Heart (tissue), 3 donors: Measurements from ENCODE around the genes IFNW1 and CDKN2B.

DNA sequence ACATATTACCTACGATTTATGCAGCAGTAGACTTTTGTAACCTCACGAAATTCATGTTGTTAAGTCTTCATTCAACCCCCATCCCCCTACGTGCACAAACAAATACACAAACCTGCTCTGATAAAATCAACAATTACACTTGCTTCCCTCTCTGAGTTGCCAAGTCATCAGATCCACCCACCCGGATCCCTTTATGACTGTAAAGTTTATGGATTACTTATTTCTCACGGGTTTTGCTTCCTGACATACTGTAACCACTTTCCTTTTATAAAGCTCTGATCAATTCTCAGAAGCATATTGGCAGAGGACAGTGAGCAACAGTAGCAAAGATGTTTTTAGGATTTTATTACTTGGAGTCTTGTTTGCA, 70.5 kb downstream of the MLLT3 start:
- RAMPAGE, long total RNA, 2 experiments, result no peak in any of the 2 experiments

- RAMPAGE, long total RNA, 2 experiments, result no peak in any of the 2 experiments
Measured at GRCh38 chr9:20623876-20624368, 1.6 kb upstream of the MLLT3 start.

GRCh38 chr9:20714863-20715527, 30.9 kb downstream of the FOCAD start:
- RAMPAGE, long total RNA, 2 experiments, result no peak in any of the 2 experiments

DNA sequence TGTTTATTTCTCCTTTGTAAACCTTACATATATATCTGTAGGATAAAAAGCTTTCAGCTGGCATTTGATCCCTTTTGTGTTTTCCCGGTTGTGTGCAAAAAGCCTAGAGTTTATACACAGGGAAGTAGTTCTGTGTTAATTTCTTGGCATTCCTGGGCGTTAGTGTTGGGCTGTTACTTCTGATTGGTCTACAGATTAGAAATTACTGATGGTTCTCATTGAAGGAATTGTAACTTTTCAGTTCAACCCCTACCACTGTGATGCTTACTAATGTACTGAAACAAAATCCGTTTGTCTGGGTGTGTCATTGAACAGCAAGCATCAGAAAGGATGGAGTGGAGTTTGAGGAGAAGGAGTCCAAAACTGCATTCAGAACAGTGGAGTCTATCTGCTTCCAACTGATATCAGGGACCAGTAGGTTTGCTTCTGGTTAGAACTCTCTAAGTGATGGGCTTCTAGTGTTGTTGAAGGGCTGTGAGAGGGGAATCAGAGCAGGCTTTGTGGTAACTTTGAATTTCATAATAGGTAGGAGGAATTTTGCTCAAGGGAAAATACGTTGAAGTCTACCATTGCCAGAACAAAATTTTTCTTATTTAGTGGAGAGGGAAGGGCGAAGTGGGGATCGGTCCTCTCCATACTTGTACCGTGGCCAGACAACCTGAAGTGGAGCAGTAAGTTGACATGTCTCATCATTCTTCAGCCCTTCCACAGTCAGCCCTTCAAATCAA, 109.4 kb downstream of the FOCAD start:
- RAMPAGE, long total RNA, 2 experiments, result no peak in any of the 2 experiments

DNA sequence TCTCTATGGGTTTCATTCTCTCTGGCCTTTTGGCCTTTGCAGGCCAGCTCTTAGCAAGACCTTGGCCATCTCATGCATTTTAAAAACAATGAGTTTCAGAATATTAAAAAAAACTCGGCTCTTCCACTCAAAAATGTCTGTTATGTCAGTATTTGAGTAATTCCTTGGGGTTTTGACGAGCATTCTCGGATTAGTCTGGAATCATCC, 2.3 kb upstream of the IFNB1 start:
- RAMPAGE, long total RNA, 2 experiments, result no peak in any of the 2 experiments

DNA sequence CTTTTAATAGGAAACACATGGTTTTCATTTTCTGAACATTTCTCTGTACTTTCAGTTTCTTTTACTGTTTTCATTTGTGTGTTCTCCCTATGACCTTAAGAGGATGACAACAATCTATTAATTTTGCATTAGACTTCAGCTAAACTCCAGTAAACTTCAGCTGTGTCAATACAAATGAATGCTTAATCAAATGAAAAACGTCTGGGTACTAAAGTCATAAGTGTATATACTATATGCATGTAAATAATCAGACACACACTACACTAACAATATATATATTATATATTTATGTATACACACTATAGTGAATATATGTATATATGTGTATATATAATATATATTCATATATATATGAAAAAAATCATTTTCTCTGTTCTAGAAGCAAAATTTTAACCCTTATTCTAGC, at the start of gene IFNW1:
TSS of gene IFNW1 (minus strand) at position 171 of the 406 bp plus-strand sequence.
- RAMPAGE, long total RNA, 2 experiments, result no peak in any of the 2 experiments

DNA sequence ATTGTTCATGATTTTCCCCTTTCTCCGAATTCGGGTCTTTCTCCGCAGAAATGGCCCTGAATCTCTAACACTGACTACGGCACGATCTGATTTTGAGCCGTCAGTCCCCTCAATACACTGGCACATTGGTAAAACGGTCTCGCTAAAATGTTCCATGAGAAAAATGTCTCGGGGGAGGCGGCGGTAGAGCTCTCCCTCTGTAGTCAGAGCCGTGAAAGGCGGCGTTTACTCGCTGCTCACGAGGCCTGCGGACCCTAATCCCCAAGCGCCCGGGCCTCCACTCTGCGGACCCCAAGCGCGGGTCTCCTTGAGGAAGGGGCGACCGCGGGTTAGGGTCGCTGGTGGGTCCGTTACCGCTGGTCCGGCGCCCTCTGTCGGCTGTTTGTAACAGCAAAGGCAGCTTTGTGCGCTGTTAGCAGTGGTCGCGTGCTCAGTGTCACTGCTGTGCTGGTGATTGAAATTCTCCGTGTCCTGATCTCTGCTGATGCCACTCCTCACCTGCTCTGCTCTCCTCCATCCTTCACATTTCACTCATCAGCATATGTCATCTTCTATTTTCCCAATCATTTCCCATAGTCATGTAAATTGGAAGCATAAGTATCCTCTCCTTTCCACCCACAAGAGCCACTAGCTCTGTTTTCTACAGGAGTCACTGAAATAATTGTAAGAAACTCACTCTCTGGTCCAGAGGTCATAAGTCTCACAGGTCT, 10.9 kb upstream of the IFNA2 start:
- RAMPAGE, long total RNA, 2 experiments, result no peak in any of the 2 experiments

GRCh38 chr9:21836402-21836651, 33.9 kb downstream of the MTAP start:
- RAMPAGE, long total RNA, 2 experiments, result no peak in any of the 2 experiments

DNA sequence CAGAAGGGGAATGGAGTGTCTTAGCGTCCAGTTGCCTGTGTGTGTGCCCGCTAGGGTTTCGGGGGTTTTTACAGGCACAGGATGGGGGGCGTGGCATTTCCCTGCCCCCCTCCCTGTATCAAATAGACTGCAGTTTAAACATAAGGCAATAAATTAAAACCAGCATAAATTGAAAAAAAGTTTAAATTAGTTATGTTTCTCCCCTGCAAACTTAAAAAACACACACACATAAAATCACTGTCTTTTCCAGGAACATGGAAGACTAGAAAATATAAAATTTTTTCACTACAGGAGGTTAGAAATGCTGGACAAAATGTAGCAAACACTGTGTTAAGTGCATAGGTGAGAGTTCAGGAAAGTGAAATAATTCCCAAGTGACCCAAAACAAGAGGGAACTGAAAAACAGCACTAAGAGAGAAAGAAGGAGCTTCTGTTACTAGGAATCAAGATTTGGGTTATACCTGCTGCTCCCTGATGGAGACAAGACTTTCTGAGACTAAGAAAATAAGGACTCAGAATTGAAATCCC, 69.3 kb downstream of the CDKN2A start:
- RAMPAGE, long total RNA, 2 experiments, result no peak in any of the 2 experiments

- RAMPAGE, long total RNA, 2 experiments, result start-site peak on the minus strand in 1 of 2 experiments, at chr9:22009290-22009307 at its widest, 18 reads per replicate
Measured at GRCh38 chr9:22009039-22009663, at the start of gene CDKN2B. CDKN2B (minus strand) TSS chr9:22009305.

GRCh38 chr9:22646092-22646446, 199.4 kb downstream of the DMRTA1 start:
- RAMPAGE, long total RNA, 2 experiments, result no peak in any of the 2 experiments

DNA sequence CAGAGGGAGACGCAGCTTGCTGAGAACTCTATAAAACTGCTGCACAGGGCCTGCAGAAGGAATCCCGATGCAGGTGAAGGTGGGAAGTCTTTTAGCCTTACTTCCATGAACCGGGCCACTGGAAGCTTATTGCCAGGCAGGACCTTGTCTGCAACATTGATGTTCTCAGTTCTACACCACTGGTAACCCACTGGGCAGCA, 489.8 kb downstream of the TUSC1 start:
- RAMPAGE, long total RNA, 2 experiments, result no peak in any of the 2 experiments

DNA sequence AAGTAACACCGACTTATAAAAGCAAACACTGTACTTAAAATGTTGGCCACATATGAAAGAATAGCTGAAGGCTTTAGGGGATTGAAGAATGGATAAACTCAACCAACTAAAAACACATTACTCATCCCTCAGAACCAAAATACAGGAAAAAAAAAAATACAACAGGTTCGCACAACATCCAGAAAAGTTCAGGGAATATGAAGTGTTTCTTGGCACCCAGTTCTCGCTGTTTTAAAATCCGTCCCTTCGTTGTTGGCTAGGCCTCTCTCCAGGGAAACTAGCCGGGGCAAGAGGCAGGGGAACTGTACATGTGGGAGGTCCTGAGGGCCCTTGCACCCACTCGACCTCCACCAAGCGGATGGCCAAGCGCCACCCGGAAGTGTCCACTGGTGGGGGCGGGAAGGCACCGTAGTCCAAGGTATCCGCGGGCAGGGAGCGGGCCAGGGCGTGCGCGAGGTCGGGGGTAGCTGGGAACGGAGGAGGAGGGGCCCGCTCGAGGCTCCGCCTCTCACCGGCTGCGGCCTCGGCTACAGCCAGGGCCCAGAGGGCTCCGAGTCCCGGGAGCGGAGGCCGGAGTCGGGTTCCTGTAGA, 993 bp downstream of the TUSC1 start:
- RAMPAGE, long total RNA, 2 experiments, result start-site peak on the plus strand in 1 of 2 experiments, centred at position 508 of the sequence, 18 reads per replicate

DNA sequence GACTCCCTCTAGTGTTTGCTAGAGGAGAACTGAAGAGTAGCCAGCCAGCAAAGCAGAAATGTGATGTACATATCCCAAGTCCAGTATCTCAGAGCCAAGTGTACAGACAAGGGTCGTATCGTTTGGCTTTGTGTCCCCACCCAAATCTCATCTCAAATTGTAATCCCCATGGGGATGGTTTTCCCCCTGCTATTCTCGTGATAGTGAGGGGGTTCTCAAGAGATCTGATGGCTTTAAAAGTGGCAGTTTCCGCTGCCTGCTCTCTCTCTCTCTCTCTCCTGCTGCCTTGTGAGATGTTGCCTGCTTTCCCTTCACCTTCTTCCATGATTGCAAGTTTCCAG, 38.2 kb upstream of the TUSC1 start:
- RAMPAGE, long total RNA, 2 experiments, result no peak in any of the 2 experiments

GRCh38 chr9:26901288-26901569, 8.6 kb upstream of the CAAP1 start:
- RAMPAGE, long total RNA, 2 experiments, result no peak in any of the 2 experiments

DNA sequence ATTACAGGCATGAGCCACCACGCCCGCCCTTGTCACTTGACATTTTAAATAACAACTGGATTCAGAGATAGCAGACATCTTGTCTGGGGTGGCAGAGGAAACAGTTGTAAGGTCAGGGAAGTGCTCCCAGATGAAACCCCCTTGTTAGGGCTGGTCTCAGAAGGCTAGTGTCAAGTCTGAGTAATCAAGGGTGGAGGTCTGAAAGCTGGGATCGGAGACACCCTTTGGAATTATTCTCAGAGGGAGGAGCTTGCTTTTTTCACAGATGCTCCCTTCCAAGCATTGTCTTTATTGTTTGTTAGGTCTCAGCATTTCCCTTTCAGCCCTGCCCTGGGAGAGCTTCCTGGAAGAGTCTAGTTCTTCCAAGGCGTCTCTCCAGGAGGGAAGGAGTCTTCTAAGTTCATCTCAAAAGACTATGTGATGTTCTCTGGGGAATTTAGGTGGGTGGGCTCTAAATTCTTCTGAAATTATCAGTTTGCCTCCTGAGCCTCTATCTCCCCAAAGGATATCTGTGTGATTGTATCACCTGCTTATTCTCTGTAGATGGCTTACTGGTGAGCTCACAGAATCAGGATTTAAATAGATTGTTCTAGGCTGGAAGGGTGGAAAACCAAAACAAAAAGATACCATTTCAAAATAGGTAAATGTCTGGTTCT, 3.3 kb downstream of the TEK start:
- RAMPAGE, long total RNA, 2 experiments, result no peak in any of the 2 experiments

GRCh38 chr9:27337954-27338794, 41.2 kb upstream of the EQTN start:
- RAMPAGE, long total RNA, 2 experiments, result no peak in any of the 2 experiments

GRCh38 chr9:27341553-27341790, 44.5 kb upstream of the EQTN start:
- RAMPAGE, long total RNA, 2 experiments, result no peak in any of the 2 experiments

DNA sequence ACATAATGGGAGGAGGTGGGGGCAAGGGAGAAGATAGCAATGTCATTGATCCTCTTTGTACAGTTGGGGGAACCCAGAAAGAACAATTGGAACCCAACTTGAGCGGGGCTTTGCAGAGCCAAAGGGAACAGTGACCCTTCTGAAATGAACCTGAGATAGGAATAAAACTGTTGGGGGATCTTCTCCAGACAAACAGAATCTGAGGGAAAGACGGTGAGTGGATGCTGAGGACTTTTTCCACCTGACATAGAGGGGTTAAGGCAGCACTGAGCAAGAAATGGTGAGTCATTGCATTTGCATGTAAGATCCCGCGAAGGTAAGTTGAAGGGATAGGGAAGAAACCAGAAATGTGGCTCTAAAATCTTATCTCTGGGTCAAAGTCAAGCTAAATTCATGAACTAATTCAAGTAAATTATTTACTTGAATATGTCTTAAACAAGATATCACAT, 74.3 kb upstream of the EQTN start:
- RAMPAGE, long total RNA, 2 experiments, result no peak in any of the 2 experiments

DNA sequence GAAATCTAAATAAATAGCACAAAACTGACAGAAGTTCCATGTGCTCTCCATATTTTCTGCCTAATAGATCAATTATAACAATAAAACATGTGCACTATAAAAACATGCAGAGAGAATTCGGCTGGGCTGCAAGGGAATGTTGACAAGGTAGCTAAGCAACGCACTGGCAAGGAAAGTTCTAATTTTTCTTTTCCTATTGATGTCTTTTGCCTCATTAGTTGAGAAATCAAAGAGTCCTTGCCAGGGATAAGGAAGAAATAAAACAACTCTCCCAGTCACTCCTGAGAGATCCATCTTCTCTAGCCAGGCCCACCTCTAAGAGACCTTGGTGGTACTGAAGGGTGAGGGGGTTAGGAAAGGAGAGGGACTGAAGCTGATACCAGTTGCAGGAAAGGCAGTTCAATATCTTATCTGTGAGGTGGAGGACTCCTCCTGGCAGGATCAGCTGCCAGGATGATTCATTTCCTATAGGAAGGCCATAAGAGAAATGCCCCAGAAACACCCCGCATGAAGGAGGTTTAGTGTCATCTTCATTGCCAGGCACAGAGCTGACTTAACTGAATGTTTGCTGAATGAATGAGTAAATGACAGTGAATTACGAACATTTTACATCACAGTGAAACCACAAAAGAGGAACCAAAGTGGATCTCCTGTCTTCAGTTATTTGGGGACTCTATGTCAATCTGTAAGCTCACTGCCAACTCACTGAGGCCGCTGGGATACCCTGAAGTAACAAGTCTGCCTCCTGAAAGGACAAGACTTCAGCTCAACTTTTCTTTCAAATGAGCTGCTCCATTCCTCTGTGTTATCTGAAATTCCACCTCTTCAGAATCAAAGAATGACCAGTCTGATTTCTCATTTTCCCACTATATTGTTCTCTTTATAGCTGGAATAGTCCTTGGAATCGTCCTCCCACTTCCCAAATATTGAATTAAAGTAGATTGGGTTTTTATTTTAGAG, 63.5 kb upstream of the IFNK start:
- RAMPAGE, long total RNA, 2 experiments, result no peak in any of the 2 experiments